Cardiac atrium fibroblast (primary cell): ENCODE results near the genes ANXA2R and ZNF131.

DNA sequence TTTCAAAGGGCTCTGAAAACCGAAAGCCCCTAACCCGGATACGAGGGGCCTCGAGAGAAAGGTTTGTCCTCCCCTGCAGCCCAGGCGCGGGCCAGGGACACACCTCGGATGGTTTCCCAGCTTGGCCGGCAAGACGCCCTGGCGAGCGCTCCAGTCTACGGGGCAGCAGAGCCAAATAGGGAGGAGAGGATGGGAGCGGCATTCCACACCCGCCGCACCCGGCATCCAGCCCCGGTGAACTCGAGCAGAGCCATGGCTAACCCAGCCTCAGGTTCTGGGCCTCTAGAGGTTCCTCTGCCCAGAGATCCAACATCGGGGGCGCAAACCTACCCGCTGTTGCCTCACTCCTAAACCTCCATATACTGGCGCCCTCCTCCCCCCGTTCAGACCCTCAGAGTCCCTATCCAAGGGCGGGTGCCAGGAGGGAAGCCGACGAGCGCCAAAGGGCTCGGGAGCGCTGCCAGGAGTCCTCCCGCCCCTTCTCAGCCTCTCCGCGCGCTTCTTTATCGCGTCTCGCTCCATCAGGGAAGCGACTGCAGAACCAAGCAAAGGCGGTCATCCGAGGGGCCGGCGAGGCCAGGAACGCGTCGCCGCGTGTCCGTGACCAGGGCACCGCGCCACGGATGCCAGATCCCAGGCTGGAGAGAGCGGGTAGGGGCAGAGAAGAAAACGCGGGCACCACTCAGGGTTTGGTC lies 536 bp downstream of the OXCT1 start:
- RAMPAGE, long total RNA, result no peak

GRCh38 chr5:42515489-42516032 lies 92.3 kb downstream of the GHR start:
- RAMPAGE, long total RNA, result no peak

- RAMPAGE, long total RNA, result no peak
These were observed 128.6 kb downstream of the GHR start for GRCh38 chr5:42551785-42552361.

DNA sequence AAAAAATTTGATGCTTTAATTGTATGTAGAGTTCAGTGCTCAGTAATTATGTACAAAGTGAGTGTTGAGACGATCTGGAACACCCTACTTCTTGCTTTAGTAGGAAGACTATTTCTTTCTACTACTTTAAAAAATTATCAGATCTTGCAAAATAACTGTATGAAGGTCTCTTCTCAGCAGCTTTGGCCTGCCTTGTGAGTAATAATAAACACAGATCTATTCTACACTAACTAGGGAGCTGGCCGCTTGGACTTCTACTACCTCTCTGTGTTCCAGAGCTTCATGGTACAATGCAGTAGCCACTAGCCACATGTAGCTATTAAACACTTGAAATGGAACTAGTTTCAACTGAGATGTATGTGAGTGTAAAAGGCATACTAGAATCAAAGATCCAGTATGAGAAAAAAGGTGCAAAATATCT lies 131.1 kb downstream of the GHR start:
- RAMPAGE, long total RNA, result no peak

DNA sequence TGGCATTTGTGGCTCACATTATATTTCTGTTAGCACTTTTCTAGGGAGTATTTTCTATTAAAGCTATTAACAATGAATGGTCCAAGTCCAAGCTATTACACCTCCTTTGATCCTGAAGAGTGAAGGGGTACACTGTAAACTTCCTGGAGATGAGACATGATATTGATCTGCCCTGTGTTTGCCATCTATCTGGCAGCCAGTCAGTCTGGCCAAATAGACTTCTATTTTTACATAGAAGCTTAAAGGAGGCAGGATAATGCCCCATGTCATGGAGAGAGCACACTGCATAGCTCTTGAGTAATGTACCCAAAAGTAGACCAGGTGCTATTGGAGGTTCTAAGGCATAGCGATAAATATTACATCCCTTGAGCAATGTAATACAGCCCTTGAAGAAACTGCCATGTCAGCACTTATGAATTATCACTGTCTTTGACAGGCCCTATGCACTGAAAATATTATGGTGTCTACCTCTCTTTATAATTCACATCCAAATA lies 131.7 kb downstream of the GHR start:
- RAMPAGE, long total RNA, result no peak

- RAMPAGE, long total RNA, result no peak
These were observed 147.0 kb downstream of the GHR start for GRCh38 chr5:42570120-42570792.

DNA sequence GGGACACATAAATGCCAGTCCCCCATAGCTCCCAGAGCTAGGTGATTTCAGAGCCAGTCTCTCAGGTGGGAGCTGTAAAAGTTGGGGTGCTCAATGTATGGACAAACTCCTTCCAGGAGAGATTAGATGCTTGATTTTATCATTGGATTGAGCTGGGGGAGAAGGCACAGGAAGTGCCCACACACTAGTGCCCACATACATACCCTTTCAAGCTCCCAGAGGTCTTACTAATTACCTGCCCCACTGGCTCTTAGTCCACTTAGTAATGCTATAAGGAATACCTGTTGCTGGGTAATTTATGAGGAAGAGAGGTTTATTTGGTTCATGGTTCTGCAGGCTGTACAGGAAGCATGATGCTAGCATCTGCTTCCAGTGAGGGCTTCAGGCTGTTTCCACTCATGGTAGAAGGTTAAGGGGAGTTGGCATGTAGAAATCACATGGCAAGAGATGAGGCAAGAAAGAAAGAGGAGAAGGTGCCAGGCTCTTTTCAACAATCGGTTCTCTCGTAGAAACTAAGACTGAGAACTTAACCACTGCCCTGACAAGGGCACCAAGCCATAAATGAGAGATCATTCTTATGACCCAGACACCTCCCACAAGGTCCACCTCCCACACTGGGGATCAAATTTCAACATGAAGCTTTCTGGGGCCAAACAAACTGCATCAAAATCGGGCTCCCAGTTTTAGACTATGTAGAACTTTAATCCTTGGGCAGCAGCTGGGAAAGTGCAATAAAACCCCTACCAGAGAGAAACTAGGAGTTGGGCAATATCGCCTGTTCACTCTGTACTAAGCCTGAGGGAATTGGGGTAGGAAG lies 150.4 kb upstream of the CCDC152 start:
- RAMPAGE, long total RNA, result no peak

DNA sequence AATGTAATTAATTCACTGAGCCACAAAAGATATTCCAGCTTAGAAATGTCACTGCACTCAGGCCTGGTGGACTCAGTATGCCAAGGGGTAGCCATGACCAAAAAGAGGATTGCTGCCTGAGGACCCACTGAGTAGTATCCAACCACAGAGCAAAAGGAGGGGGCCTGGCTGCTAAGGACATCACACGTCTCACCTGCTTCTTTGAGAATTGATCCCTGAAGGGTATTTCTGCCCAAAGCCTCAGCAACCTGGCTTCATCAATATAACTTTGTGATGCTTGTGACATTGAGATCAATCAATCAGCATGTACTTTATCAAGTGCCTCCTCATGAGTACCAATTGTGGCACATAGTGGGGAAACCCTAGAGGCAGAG lies 134.6 kb upstream of the CCDC152 start:
- RAMPAGE, long total RNA, result no peak

DNA sequence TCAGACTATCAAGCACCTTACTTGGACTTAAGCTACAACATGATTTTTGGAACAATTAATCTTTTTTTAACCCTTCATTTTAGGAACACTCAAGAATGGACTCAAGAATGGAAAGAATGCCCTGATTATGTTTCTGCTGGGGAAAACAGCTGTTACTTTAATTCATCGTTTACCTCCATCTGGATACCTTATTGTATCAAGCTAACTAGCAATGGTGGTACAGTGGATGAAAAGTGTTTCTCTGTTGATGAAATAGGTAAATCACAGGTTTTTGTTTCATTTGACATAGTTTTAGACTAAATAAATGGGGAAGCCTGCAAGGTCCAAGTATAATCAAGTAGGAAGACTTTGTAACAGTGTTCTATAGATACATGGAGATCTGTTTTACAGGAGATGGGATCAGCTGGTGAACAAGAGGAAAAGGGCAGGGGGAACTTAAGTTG lies 61.8 kb upstream of the CCDC152 start:
- RAMPAGE, long total RNA, result no peak

DNA sequence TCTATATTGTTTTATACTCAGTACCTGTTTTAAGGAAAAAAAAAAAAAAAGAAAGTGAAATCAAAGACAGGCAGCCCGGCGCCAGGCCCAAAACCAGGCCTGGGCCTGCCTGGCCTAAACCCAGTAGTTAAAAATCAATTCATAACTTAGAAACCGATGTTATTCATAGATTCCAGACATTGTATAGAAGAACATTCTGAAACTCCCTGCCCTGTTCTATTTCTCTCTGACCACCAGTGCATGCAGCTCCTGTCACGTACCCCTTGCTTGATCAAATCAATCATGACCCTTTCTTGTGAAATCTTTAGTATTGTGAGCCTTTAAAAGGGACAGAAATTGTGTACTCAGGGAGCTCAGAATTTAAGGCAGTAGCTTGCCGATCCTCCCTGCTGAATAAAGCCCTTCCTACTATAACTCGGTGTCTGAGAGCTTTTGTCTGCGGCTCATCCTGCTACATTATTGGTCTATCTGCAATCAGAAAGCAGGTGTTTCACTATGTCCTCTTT lies 7.7 kb upstream of the SELENOP start:
- RAMPAGE, long total RNA, result no peak

- RAMPAGE, long total RNA, result no peak
These were observed 49.3 kb downstream of the ANXA2R start for GRCh38 chr5:42990739-42991388.

GRCh38 chr5:43040257-43041213 lies at the start of gene ANXA2R:
ANXA2R (minus strand) TSS chr5:43040319.
- RAMPAGE, long total RNA, result no peak

- RAMPAGE, long total RNA, result no peak
These were observed 15.2 kb upstream of the ZNF131 start for GRCh38 chr5:43105287-43106069.

DNA sequence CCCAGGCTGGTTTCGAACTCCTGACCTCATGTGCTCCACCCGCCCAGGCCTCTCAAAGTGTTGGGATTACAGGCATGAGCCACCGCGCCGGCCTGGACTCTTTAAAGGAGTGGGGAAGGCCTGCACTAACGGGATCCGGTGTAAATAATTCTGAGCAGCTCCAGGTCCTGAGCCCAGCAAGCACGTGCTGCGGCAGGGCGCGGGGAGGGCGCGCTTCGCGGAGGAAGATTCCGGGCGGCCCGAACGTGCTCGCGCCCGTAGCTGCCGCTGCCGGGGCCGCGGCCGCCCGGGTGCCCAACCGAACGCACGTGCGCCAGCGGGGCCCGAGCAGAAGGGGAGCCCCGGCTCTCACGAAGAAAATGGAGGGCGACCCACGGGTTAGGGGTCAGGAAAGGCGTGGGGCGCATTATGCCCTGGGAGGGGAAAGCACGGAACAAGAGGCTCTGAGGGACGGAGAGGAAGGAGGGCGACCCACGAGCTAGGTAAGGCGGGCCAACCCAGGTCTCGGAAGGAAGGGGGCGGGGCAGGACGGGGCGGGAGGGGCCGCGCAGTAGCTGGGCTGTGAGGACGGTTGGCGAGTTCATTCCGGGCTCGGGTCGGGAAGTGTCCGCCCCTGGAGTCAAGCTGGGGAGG lies at the start of gene ZNF131:
Gene ZNF131, plus strand, starts transcription at position 273 of the 633 bp plus-strand sequence.
- RAMPAGE, long total RNA, result no peak

DNA sequence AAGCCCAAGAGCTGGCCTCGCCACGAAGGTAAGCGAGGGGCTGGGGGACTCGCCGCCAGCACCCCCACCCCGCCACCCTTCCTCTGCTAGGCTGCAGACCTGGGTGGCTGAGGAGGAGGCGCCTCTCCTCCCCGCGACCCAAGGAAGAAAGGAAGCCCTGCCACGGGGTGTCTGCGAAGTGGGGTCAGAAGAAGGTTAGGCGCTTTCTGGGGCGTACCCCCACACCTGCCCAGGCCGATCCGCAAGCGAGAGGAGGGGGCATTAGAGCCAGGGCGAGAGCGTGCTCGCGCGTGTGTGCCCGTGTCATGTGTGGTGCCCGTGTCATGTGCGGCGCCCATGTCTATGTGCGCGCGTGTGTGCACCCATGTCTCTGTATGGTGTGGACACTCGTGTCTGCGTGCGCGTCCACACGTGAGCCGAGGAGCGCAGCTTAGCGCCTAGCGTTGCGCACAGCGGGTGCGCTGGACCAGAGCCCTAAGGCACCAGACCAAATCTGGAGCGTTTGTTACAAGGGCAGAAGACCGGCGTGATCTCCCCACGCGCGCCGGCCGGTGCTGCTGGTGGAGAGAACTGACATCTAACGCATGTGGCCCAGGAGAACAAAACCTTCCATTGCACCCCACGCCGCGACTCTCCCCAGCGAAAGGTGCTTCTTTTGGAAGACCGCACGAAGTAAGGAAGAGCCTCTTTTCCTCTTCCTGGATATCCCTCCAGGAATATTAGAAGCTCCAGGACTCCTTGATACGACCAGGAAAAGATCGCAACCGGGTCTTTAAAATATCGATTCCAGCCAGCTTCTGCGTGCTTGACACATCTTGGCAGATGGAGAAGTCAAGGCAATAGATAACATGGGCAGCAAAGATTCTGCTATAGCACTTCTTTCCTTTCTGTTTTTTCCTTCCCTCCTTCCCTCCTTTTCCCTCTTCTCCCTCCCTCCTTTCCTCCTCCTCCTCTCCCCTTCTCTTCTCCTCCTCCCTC lies 648 bp downstream of the NIM1K start:
- RAMPAGE, long total RNA, result no peak

DNA sequence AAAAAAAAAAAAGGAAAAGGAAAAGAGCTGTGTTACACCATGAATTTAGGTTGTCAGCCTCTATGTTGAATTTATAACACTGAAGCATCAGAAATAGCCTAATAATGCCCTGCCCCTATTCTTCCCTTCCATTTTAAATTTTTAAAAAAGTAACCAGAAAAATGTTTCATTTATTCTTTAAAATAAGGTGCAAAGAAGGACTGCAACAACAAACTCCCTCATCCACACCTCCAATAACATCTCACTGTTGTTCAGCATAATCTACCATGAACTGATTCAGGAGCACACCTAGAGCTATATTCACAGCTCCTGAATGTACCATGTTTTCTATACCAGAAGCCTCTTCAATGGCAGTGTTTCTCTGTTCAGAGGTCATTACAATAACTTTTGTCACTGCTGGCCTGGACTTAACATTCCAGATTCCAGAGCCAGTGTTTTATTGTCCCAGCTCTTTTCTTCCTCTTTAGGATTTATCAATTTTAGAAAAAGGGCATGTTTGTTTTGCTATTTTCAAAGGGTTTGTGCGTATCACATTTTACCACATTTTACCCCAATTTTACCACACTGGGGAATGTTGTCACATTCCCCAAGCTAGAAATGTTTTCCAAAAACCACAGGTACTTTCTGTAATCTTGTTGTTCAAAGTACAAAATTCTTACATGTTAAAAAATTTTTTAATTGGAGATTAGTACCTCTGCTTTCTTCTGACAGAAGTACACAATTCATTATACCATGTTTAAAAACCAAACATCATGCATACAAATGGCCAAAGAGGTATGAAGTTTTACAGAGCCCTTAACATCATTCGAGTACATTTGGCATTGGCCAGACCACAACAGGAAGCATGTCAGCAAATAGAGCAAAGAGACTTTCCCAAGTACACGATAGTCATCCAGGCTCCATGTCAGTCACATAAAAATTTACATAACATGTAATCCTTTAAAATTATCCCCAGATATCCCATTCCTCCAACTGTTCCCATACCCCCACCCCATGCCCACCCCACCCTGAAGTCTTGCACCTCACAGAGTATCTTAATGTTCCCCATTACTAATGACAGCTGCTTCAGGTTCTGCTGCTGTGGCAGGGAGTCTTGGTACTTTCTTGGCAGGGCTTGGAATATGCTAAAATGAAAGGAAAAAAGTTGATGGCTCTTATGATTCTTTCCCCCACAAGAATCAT lies 22.7 kb downstream of the HMGCS1 start:
- RAMPAGE, long total RNA, result no peak

DNA sequence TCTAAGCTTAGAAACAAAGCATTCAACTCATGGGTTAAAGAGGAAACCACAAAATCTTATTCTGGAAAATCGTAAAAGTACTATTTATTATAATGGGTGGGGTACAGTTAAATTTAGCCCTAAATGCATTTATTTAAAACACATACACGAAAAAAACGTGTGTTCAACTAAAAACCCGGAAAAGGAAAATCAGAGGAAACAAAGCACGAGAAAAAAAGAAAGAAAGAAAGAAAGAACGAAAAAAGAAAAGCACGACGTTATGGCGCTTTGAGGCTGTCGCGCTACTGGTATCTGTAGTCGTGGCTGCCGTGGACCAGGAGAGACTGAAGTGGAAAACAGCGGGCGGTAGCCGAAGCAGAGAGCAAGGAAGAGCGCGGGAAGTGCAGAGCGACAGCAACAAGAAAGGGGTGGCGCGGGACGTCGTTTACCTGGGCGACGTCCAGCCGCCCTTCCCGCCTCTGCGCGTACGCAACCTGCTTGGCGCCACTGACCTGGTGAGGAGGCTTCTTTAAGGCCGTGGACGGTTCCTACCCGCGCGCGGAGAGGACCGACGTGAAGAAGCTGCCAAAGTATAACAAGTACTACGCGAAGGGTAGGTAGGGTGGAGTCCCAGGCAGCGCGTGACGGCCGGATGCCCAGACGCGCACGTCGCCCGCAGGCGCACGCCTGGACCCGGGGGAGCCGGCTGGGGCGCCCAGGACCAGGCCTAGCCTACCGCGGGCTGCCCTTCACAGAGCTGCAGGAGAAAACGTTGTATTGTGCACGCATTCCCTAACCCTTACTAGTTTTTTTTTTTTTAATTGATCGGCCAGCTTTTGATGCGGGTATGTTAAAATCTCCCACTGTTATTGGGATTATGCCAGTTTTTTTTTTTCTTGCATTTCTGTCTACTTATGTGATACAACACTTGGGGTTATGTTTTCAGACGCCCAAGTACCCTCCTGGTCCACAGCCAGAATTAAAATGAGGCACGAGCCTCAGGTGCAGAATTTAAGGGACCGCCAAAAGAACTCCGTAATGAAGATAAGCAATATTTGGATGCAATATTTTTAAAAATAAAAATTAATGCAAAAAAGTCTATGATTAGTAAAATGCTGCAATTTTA lies 15.3 kb downstream of the CCL28 start:
- RAMPAGE, long total RNA, result no peak

DNA sequence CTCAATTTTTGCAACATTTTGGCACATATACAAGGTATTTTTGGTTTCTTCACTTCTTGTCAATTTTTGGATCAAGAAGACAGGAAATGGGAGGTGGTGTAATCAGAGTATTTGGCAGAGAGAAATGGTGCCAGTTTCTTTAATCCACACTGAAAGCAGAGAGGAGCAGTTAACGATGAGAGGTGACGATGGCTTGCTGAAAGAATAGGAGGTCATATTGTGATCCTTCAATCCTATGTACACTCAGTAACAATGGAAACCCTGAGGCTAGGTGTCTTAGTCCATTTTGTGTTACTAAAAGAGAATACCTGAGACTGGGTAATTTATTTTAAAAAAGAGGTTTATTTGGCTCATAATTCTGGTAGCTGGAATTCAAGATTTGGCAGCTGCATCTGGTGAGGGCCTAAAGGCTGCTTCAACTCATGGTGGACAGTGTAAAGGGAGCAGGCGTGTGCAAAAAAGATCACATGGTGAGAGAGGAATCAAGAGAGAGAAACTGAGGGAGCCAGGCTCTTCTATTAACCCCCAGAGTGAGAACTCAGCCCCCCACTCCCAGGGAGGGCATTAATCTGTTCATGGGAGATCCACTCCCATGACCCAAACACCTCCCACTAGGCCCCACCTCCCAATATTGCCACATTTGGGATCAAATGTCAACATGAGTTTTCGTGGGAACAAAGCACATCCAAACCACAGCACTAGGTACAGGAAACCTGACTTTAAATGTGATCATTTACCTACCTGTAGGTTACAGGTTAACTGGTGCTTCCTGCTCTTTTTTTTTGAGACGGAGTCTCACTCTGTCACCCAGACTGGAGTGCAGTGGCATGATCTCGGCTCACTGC lies 16.7 kb downstream of the NNT start:
- RAMPAGE, long total RNA, result no peak

DNA sequence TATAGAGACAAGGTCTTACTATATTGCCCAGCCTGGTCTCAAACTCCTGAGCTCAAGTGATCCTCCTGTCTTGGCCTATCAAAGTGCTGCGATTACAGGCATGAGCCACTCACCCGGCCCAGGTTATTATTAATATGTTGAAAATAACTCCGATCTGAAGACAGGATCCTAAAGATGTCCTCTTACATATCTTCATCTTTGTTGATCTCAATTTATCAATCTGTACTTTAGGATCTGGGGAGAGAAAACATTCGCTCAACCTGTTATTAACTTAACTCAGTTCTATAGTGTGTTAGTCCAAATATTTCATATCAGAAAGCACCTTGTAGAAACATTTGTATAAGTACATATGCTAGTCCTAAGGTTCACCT lies 248.8 kb downstream of the HCN1 start:
- RAMPAGE, long total RNA, result no peak

- RAMPAGE, long total RNA, result no peak
These were observed 128.4 kb downstream of the PARP8 start for GRCh38 chr5:50794666-50795398.